Neural cell (in vitro differentiated cells): ENCODE results near the genes AK6 and FOXD1.

DNA sequence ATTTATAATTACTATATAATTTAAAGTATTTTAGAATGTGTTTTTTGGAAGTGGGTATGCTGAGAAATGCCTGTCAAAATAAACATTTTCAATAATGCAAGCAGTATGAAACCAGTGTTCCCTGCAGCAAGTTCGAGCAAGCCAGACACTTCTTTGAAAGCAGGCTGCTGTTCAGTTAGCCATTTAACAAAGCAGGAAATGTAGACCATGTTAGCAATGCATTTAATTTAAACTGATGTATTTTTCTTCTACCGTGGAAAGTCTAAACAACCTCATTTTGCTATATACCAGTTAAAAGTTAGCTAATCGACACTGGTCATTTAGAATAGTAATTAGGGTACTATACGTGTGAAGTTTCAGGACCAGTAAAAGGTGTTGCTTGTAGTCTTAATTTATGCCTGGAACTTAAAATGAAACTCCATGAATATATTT lies 65.8 kb downstream of the PIK3R1 start:
- RAMPAGE, long total RNA = no peak

GRCh38 chr5:68306644-68307158 lies 91.1 kb downstream of the PIK3R1 start:
- RAMPAGE, long total RNA = no peak

- RAMPAGE, long total RNA = no peak
Measured at GRCh38 chr5:68549177-68549737, 333.7 kb downstream of the PIK3R1 start.

GRCh38 chr5:68759420-68760046 lies 334.3 kb upstream of the SLC30A5 start:
- RAMPAGE, long total RNA = no peak

GRCh38 chr5:68953894-68954248 lies 139.9 kb upstream of the SLC30A5 start:
- RAMPAGE, long total RNA = no peak

- RAMPAGE, long total RNA = no peak
Measured at GRCh38 chr5:69368592-69369125, 661 bp downstream of the AK6 start.

- RAMPAGE, long total RNA = start-site peak on the minus strand at chr5:69369408-69369713, 9,698 and 8,750 reads in 2 replicates; start-site peak on the plus strand at chr5:69369787-69369877, 846 and 1,575 reads in 2 replicates; start-site peak on the plus strand at chr5:69370024-69370052, 89 and 133 reads in 2 replicates
Measured at GRCh38 chr5:69369126-69370103, at the start of gene AK6. Gene AK6 (minus strand): TSS chr5:69369520.

- RAMPAGE, long total RNA = no peak
Measured at GRCh38 chr5:71020646-71020979, 4.5 kb downstream of the NAIP start.

DNA sequence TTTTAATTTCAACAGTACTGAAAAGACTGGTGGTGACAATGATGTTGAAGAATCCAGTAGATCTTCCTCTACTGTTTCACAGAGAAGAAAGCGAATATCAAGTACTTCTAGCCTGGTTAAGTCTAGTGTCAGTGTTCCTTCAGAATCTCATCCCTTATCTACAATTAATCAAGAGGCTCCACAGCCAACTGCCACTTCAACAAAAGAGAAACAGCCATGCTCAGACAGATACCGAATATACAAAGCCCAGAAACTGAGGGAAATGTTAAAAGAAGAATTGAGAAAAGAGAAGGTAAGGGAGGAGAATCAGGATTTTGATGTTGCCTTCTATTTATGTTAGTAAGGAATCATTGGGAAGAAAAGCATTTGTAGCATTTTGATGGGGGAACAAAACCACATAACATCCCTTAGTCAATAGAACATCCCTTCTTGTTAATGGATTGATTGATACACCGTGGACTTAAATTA lies 3.1 kb downstream of the BDP1 start:
- RAMPAGE, long total RNA = no peak

DNA sequence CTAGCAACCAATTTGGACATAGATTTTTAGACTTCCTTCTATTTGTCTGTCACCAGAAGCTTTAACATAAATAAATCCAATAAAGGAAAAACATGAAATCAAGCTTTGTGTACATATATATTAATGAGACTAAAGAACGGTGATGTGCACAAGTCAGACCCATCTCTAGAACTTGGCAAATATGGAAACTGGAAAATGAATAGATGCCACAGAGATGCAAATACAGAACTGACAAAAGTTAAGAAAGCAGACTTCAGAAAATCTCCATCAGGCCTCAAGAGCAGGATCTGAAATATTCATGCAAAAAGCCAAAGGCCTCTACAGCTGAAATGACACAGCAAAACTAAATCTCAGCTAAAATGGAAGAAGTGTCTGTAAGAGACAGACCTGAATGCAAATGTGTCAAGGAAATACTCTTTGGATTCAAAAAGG lies 14.9 kb downstream of the MRPS27 start:
- RAMPAGE, long total RNA = no peak

GRCh38 chr5:72465125-72465557 lies 42.1 kb downstream of the ZNF366 start:
- RAMPAGE, long total RNA = no peak

DNA sequence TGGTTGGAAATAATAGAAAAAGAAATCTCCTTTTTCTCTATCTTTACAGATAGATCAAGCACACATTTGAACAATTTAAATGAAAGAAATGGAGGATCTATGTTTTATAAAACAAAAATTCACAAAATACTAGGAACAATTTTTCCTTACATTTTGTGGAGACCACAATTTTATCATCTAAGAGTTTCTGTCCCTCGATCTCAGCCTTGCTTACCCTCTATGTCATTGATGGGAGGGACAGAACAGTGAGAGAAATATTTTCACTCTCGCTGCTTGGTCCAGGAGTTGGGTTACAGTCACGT lies 111.3 kb upstream of the ZNF366 start:
- RAMPAGE, long total RNA = no peak

- RAMPAGE, long total RNA = no peak
Measured at GRCh38 chr5:72901479-72902193, 54.2 kb upstream of the FCHO2 start.

- RAMPAGE, long total RNA = no peak
Measured at GRCh38 chr5:73246734-73247078, 73.7 kb downstream of the TMEM174 start.

DNA sequence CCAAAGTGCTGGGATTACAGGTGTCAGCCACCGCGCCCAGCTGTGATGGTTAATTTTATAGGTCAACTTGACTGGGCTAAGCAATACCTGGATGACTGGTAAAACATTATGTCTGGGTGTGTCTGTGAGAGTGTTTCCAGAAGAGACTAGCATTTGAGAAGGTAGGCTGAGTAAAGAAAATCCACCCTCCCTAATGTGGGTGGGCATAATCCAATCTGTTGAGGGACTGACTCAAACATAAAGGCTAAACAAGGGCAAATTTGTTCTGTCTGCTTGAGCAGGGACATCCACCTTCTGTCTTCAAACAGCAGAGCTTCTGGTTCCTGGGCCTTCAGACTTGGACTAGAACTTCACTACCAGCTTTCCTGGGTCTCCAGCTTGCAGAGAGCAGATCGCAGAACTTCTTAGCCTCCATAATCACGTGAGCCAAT lies 113.2 kb downstream of the TMEM174 start:
- RAMPAGE, long total RNA = no peak

DNA sequence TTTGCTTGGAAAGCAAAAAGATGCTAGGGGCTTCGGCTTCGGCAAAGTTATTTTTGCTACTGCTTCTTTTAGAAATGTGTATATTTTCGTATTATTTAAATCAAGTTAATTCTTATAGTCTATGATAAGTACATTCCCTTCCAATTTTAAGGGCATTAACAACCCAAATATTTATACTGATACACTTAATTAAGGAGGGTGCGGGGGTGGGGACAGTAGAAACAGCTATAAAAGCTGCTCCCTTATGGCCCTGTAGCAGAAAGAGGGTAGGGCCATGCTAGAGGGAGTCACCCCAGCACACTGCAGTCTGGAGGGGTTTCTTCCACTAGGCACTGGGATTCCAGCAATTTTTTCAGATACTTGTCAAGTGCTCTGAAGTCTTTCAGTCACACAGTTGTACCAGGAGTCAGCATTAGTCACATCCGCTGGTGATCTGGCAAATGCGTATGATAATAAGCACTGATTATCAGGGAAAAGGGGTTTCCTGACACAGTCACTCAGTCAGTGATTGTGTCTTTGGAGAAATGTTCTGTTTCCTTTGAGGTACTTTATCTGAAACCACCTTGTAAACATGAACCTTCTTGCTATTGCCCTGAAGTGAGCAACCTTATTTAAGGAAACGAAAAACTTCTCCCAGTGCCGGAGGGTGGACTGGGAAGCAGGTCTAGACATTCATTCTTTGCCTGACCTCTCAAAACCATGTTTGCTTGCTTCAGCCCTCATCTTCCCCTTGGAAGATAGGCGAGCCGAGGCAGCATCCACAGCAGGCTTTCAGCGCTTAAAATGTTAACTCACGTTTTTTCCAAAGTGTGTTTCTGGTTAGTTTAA lies 78.0 kb downstream of the FOXD1 start:
- RAMPAGE, long total RNA = no peak

- RAMPAGE, long total RNA = no peak
Measured at GRCh38 chr5:73448435-73449017, at the start of gene FOXD1. Gene FOXD1 (minus strand): TSS chr5:73448777.

- RAMPAGE, long total RNA = no peak
Measured at GRCh38 chr5:73728454-73728987, 102.5 kb downstream of the ARHGEF28 start.

- RAMPAGE, long total RNA = no peak
Measured at GRCh38 chr5:73900778-73901469, 274.9 kb downstream of the ARHGEF28 start.

DNA sequence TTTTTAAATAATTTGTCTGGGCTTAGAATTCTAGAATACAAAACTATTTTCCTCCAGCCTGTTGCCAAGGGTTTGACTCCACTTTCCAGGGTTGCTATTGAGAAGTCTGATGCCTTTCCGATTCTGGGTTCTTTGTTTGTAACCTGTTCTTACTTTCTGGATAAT lies 305.0 kb downstream of the ARHGEF28 start:
- RAMPAGE, long total RNA = no peak